ENCODE results near the gene PARS2.

GRCh38 chr1:54408278-54408600, 139.8 kb upstream of the ACOT11 start:
- RAMPAGE, long total RNA = no peak
- RRBS = no CpG with 5 or more reads among the region's 3 CpGs
PRO-cap:
- standard = unidirectional peak, minus-strand start at chr1:54408406; unidirectional peak, minus-strand start at chr1:54408426
- CoPRO, capped RNA only, 2 experiments = peak in 1 of 2 experiments; most common plus-strand start chr1:54408460 (in 1); most common minus-strand start chr1:54408426 (in 1)
- CoPRO, capped and uncapped RNA, 2 experiments = no peak in any of the 2 experiments
- CoPRO, uncapped RNA only, 2 experiments = no peak in any of the 2 experiments
CAGE:
- cytosol, long polyA plus RNA = no peak
- long polyA plus RNA = no peak
- nucleolus, long total RNA = no peak
- nucleus, long polyA plus RNA = no peak

DNA sequence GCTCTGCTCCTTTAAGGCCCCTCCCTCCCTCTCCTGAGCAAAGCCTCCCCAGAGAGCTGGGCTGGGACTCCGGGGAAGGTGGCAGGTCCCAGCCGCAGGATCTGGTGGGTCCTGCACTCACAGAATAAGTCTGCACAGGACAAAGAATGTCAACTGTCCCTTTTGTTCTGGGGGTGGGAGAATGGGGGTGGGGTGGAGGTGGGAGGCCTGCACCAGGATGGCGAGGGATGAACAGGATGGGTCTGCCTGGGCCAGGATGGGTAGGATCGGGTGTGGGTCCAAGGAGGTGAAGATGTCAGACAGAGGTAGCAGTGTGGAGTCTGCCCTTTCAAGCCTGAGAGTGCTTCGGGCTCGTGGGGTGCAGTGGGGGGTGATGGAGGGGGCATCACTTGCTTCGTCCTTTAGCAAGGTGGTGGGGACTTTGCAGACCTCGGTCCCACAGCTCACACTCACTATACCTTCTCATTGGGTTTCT, 84.4 kb upstream of the ACOT11 start:
- RAMPAGE, long total RNA = no peak
- RRBS = no CpG with 5 or more reads among the region's 8 CpGs
PRO-cap:
- standard = unidirectional peak, plus-strand start at position 51 of the sequence
- CoPRO, capped RNA only, 2 experiments = no peak in any of the 2 experiments
- CoPRO, capped and uncapped RNA, 2 experiments = no peak in any of the 2 experiments
- CoPRO, uncapped RNA only, 2 experiments = no peak in any of the 2 experiments
CAGE:
- cytosol, long polyA plus RNA = no peak
- long polyA plus RNA = no peak
- nucleolus, long total RNA = no peak
- nucleus, long polyA plus RNA = no peak

- RAMPAGE, long total RNA = start-site peak on the minus strand at chr1:54764497-54764515, 29 and 23 reads in 2 replicates
- RRBS = 0% methylated on average over 4 of the region's 46 CpGs
PRO-cap:
- standard = bidirectional peak, plus-strand start at chr1:54764827, minus-strand start at chr1:54764458
- CoPRO, capped RNA only, 2 experiments = peak in 2 of 2 experiments; most common plus-strand start chr1:54764665 (in 1); most common minus-strand start chr1:54764523 (in 2)
- CoPRO, capped and uncapped RNA, 2 experiments = peak in 2 of 2 experiments; most common plus-strand start chr1:54764816 (in 1); most common minus-strand start chr1:54764523 (in 1)
- CoPRO, uncapped RNA only, 2 experiments = no peak in any of the 2 experiments
CAGE:
- cytosol, long polyA plus RNA = start-site peak on the minus strand at chr1:54764482-54764503, 156 and 67 reads in 2 replicates
- long polyA plus RNA = start-site peak on the minus strand at chr1:54764483-54764516, 55 and 106 reads in 2 replicates
- nucleolus, long total RNA = no peak
- nucleus, long polyA plus RNA = start-site peak on the minus strand at chr1:54764491-54764518, 37 and 33 reads in 2 replicates
Measured at GRCh38 chr1:54764388-54765310, at the start of gene PARS2. Gene PARS2, minus strand, starts transcription at chr1:54764523.

DNA sequence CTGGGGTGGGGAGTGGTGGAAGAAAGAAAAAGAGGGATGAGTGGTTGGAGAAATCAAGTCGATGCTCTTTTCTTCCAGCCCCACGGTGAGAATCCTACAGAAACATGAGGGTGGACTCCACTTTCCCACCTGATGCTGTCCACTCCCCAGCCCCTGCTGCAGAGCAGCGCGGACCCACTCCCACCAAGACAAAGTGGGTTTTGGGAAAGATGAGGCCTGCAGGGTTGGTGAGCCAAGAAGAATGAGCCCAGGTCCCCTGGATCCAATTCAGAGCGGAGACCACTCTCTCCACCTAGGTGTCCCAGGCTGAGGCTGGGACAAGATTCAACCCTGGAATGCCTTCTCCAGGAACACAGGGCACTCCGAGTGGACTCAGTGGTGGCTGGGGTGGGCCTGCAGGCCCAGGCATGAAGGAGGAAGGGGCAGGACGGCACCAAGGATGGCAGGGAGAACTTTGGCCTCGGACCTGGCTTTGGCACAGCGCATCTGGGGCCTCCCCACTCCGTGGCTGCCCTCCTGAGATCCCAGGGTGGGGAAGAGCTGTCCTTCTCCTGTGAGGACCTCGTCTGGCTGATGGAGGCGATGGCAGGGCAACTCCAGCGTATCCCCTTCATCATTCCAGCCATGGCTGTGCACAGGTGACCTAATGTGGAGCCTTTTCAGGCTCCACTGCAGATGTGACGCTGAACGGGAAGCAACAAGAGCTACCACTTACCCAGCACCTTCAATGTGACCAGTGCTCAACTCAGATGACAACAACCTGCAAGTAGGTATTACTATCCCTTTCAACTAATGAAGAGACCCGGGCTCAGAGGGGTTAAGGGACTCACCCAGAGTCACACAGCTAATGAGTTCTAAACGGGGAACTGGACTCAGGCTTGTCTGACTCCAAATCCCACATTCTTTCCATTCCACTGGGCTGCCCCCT, 35.6 kb downstream of the DHCR24 start:
- RAMPAGE, long total RNA = no peak
- RRBS = no CpG with 5 or more reads among the region's 17 CpGs
PRO-cap:
- standard = no peak
- CoPRO, capped RNA only, 2 experiments = no peak in any of the 2 experiments
- CoPRO, capped and uncapped RNA, 2 experiments = no peak in any of the 2 experiments
- CoPRO, uncapped RNA only, 2 experiments = peak in 2 of 2 experiments; most common minus-strand start position 775 of the sequence (in 2)
CAGE:
- cytosol, long polyA plus RNA = no peak
- long polyA plus RNA = no peak
- nucleolus, long total RNA = no peak
- nucleus, long polyA plus RNA = no peak

DNA sequence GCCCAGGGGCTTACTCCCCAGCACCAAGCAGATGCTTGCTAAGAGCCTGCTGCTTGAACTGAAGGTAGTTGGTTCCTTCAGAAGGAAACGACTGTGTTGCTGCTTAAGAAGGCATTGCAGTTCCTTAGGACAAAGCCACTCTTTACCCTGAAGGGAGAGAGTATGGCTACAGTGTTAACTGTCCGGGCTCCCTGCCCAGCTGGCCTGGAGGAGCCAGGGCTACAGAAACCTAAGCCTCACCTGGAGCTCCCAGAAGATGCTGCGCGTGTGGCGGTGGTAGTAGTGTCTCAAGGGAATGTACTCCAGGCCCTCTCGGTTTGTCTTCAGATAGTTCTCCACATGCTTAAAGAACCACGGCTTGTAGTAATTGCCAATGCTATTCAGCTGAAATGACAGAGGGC, 21.9 kb downstream of the DHCR24 start:
- RAMPAGE, long total RNA = no peak
- RRBS = no CpG with 5 or more reads among the region's 7 CpGs
PRO-cap:
- standard = no peak
- CoPRO, capped RNA only, 2 experiments = no peak in any of the 2 experiments
- CoPRO, capped and uncapped RNA, 2 experiments = no peak in any of the 2 experiments
- CoPRO, uncapped RNA only, 2 experiments = no peak in any of the 2 experiments
CAGE:
- cytosol, long polyA plus RNA = no peak
- long polyA plus RNA = no peak
- nucleolus, long total RNA = no peak
- nucleus, long polyA plus RNA = no peak

DNA sequence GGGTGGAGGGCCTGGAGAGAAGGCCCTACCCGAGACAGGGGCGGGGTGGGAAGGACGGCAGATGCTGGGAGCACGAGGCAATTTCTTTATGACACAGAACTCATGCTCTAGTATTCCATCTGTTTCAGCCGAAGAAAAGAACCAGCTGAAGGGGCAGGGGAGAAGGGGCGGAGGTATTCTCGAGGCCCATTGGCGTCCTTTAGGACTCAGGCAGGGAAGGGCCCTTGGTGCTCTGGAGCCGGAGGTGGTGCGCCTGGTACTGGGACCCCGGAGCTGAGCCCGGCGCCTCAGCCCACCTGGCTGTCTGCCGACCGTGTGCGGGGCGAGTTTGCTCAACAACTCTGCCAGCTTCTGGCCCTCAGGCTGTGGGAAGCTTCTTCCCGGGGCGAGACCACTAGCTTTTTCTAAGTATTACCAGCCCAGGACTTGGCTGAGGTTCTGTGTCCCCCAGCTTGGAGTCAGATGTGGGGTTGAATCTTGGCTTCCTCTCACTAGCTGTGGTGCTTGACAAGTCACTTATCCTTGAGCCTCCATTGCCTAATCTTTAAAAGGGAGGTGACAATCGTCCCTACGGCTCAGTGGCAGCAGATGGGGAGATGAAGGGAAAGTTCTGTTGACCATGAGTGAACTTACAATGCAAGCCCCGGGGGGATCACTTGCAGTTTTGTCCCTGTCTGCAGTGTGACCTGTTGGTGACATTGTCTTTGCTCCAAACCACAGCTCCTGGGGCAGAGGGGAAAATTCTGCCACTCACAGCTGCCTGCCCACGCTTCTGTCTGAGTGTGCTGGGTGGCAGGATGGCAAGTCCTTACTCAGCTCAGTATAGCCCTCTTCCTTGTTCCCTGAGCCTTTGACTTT, 1.4 kb downstream of the PCSK9 start:
- RAMPAGE, long total RNA = no peak
- RRBS = 0% methylated on average over 4 of the region's 23 CpGs
PRO-cap:
- standard = no peak
- CoPRO, capped RNA only, 2 experiments = no peak in any of the 2 experiments
- CoPRO, capped and uncapped RNA, 2 experiments = no peak in any of the 2 experiments
- CoPRO, uncapped RNA only, 2 experiments = no peak in any of the 2 experiments
CAGE:
- cytosol, long polyA plus RNA = no peak
- long polyA plus RNA = no peak
- nucleolus, long total RNA = no peak
- nucleus, long polyA plus RNA = no peak

GRCh38 chr1:55073720-55074294, 34.5 kb downstream of the PCSK9 start:
- RAMPAGE, long total RNA = no peak
- RRBS = no CpG with 5 or more reads among the region's 3 CpGs
PRO-cap:
- standard = no peak
- CoPRO, capped RNA only, 2 experiments = no peak in any of the 2 experiments
- CoPRO, capped and uncapped RNA, 2 experiments = no peak in any of the 2 experiments
- CoPRO, uncapped RNA only, 2 experiments = no peak in any of the 2 experiments
CAGE:
- cytosol, long polyA plus RNA = no peak
- long polyA plus RNA = no peak
- nucleolus, long total RNA = no peak
- nucleus, long polyA plus RNA = no peak

DNA sequence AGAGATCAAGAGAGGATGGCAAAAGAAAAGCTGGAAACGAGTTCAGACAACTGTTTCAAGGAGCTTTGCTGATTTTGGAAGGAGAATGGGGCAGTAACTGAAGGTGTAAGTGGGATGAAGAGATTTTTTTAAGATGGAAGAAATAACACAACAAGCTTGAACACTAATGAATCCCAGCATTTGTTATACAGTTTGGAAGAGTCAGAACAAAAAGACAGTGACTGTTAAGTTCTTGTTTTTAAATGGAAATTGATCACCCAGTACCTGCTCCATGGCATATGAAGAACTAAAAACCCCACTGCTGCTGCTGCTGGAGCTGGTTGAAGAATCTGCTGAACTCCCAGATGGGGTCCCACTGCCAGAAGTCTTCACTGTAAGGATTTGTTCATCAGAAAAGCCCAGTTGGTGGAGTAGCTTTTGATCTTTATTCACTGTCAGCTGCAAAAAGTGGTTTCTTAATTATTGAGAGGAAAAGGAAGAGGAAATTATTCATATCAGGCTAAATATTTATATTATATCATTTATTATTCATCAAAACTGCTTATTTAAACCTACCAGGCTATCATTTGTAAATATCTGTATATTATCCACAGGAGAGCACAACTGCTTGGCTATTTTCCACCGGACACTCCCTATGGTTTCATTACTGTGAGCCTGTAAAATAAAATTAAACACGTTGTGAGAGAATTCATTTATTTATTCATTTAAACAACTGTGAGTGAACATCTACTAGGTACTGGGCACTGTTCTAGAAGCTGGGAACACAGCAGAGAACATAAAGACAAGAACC, 77.7 kb downstream of the USP24 start:
- RAMPAGE, long total RNA = no peak
- RRBS = no CpG with 5 or more reads among the region's 3 CpGs
PRO-cap:
- standard = no peak
- CoPRO, capped RNA only, 2 experiments = no peak in any of the 2 experiments
- CoPRO, capped and uncapped RNA, 2 experiments = no peak in any of the 2 experiments
- CoPRO, uncapped RNA only, 2 experiments = no peak in any of the 2 experiments
CAGE:
- cytosol, long polyA plus RNA = no peak
- long polyA plus RNA = no peak
- nucleolus, long total RNA = no peak
- nucleus, long polyA plus RNA = no peak

- RAMPAGE, long total RNA = no peak
- RRBS = 0% methylated on average over 1 of the region's 8 CpGs
PRO-cap:
- standard = no peak
- CoPRO, capped RNA only, 2 experiments = no peak in any of the 2 experiments
- CoPRO, capped and uncapped RNA, 2 experiments = no peak in any of the 2 experiments
- CoPRO, uncapped RNA only, 2 experiments = no peak in any of the 2 experiments
CAGE:
- cytosol, long polyA plus RNA = no peak
- long polyA plus RNA = no peak
- nucleolus, long total RNA = no peak
- nucleus, long polyA plus RNA = no peak
Measured at GRCh38 chr1:55580731-55581492, 365.7 kb upstream of the USP24 start.

GRCh38 chr1:56285659-56286029, 293.7 kb downstream of the PLPP3 start:
- RAMPAGE, long total RNA = no peak
- RRBS = no CpG with 5 or more reads among the region's 3 CpGs
PRO-cap:
- standard = no peak
- CoPRO, capped RNA only, 2 experiments = no peak in any of the 2 experiments
- CoPRO, capped and uncapped RNA, 2 experiments = no peak in any of the 2 experiments
- CoPRO, uncapped RNA only, 2 experiments = no peak in any of the 2 experiments
CAGE:
- cytosol, long polyA plus RNA = no peak
- long polyA plus RNA = no peak
- nucleolus, long total RNA = no peak
- nucleus, long polyA plus RNA = no peak

GRCh38 chr1:56408818-56409809, 170.2 kb downstream of the PLPP3 start:
- RAMPAGE, long total RNA = no peak
- RRBS = no CpG with 5 or more reads among the region's 11 CpGs
PRO-cap:
- standard = no peak
- CoPRO, capped RNA only, 2 experiments = no peak in any of the 2 experiments
- CoPRO, capped and uncapped RNA, 2 experiments = no peak in any of the 2 experiments
- CoPRO, uncapped RNA only, 2 experiments = no peak in any of the 2 experiments
CAGE:
- cytosol, long polyA plus RNA = no peak
- long polyA plus RNA = no peak
- nucleolus, long total RNA = no peak
- nucleus, long polyA plus RNA = no peak

DNA sequence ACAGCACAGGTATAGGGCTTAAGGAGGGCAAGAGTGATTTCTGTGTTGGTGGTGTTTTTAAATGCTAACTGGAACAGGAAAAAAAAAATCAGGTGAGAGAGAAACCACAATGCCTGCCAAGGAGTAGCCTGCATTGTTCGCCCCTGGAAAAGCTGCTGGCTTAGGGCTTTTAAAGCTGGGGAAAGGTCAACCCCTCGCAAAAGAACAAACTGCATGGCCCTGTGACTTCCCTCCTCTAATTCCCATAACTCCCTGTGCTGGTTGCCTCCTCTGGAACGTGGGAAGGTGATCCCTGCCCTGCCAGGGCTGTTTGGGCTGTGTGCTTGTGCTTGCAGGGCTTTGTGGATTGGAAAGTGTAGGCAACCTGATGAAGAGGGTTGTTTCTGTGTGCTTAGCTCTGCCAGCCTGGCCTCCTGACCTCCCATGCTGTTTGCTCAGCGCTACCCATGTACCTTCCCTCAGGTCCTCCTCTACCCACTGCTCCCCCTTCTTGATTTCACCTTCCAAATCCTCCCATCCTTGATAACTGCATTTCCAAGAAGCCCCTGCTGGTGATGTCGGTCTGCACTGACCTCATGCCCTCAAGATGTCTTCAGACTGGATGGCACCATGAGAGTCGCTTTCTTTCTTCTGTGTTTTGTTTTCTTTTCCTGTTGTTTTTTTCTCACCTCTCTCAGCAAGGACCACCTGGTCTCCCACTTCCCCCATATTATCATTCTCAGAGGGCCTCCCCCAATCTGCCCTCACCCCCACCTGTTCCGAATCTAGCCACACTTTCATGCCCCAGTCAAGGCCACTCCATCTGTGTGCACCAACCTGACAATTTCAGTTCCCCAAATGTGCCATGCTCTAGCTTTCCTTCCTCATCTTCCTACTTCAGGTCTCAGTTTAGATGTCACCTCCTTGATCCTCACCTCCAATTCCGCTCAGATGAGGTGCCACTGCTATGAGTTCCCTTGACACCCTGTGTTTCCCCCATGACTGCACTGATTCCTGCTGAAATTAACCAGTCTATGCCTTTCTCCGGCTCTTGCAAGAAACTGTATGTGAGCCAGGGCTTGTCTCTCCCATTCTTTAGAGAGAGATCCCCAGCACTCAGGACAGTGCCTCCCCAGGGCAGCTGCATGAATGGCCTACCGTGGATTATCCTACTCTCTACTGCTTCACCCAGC, 146.5 kb downstream of the PLPP3 start:
- RAMPAGE, long total RNA = no peak
- RRBS = no CpG with 5 or more reads among the region's 10 CpGs
PRO-cap:
- standard = no peak
- CoPRO, capped RNA only, 2 experiments = no peak in any of the 2 experiments
- CoPRO, capped and uncapped RNA, 2 experiments = no peak in any of the 2 experiments
- CoPRO, uncapped RNA only, 2 experiments = no peak in any of the 2 experiments
CAGE:
- cytosol, long polyA plus RNA = no peak
- long polyA plus RNA = no peak
- nucleolus, long total RNA = no peak
- nucleus, long polyA plus RNA = no peak

DNA sequence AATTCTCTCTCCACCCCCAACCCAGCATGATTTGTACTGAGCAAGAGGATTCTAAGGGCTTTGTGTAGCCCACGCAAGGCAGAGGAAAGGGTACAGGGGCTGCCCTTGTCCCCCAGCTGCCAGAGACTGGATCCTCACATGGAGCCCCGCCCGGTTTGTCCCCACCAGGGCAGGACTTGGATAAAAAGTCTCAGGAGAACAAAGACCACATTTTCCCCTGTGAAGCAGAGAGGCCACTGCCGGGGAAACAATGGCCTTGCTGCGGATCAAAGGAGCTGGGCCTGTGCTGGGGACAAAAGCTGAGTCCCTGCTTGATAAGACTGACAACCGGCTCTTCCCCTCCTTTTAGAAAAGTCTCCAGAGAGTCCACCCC, 142.5 kb downstream of the PLPP3 start:
- RAMPAGE, long total RNA = no peak
- RRBS = 3% methylated on average over 4 of the region's 6 CpGs
PRO-cap:
- standard = no peak
- CoPRO, capped RNA only, 2 experiments = no peak in any of the 2 experiments
- CoPRO, capped and uncapped RNA, 2 experiments = no peak in any of the 2 experiments
- CoPRO, uncapped RNA only, 2 experiments = no peak in any of the 2 experiments
CAGE:
- cytosol, long polyA plus RNA = no peak
- long polyA plus RNA = no peak
- nucleolus, long total RNA = no peak
- nucleus, long polyA plus RNA = no peak

DNA sequence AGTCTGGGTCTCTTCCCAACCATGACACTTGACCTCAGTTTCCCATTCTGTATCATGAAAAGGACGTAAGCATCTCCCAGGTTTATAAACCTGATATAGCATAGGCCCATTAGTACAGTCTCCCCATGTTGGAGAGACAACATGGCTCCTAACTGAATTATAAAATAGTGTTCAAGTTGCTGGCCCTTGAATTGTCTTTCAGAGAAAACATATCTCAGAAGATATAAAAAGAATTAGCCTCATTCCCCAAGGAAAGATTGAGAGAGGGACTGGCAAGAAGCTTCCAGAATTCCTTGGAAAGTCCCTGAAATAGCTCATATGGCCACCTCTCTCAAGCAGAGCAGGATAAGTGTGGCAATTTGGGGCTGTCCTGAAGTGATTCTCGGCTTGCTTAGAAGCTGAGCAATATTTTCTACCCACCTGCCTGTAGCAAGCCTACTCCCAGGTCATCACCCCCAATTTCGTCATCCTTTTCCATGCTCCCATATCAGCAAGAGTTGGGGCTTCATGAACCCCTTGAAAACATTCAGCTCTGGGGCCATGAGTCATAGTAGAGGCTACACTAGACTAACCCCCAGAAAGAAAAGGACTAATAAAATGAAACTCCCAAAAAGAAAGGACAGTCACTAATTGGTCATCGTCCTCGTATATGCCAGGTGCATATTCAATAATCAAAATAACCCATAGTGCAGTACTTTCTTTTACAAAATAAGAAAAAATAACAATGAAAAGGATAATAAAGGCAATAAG, 131.6 kb downstream of the PLPP3 start:
- RAMPAGE, long total RNA = no peak
- RRBS = no CpG with 5 or more reads among the region's 5 CpGs
PRO-cap:
- standard = no peak
- CoPRO, capped RNA only, 2 experiments = no peak in any of the 2 experiments
- CoPRO, capped and uncapped RNA, 2 experiments = no peak in any of the 2 experiments
- CoPRO, uncapped RNA only, 2 experiments = no peak in any of the 2 experiments
CAGE:
- cytosol, long polyA plus RNA = no peak
- long polyA plus RNA = no peak
- nucleolus, long total RNA = no peak
- nucleus, long polyA plus RNA = no peak

- RAMPAGE, long total RNA = no peak
- RRBS = no CpG with 5 or more reads among the region's 2 CpGs
PRO-cap:
- standard = no peak
- CoPRO, capped RNA only, 2 experiments = no peak in any of the 2 experiments
- CoPRO, capped and uncapped RNA, 2 experiments = no peak in any of the 2 experiments
- CoPRO, uncapped RNA only, 2 experiments = no peak in any of the 2 experiments
CAGE:
- cytosol, long polyA plus RNA = no peak
- long polyA plus RNA = no peak
- nucleolus, long total RNA = no peak
- nucleus, long polyA plus RNA = no peak
Measured at GRCh38 chr1:56681823-56682649, 36.9 kb downstream of the PRKAA2 start.

- RAMPAGE, long total RNA = no peak
- RRBS = no CpG with 5 or more reads among the region's 4 CpGs
PRO-cap:
- standard = no peak
- CoPRO, capped RNA only, 2 experiments = no peak in any of the 2 experiments
- CoPRO, capped and uncapped RNA, 2 experiments = no peak in any of the 2 experiments
- CoPRO, uncapped RNA only, 2 experiments = no peak in any of the 2 experiments
CAGE:
- cytosol, long polyA plus RNA = no peak
- long polyA plus RNA = no peak
- nucleolus, long total RNA = no peak
- nucleus, long polyA plus RNA = no peak
Measured at GRCh38 chr1:56684048-56684642, 39.0 kb downstream of the PRKAA2 start.

DNA sequence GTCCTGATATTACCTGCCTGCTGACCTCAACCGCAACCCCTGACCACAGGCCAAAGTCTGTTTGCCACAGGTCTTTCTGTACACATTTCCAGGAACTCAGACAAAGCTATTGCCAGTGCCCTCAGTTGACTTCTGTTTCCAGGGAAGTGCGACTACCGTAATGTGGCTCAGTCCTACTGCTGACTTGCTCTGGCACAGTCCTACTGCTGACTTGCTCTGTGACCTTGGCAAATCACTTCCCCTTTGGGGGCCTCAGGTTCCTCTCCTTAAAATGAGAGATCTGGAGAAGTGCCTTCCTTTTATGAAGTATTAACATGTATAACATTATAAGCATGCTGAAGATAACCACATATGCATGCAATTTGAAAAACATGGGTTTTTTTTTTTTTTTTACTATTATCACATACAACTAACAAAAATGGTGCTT, 55.1 kb downstream of the C8B start:
- RAMPAGE, long total RNA = no peak
- RRBS = no CpG with 5 or more reads among the region's 3 CpGs
PRO-cap:
- standard = bidirectional peak, plus-strand start at position 170 of the sequence, minus-strand start outside the sequence
- CoPRO, capped RNA only, 2 experiments = no peak in any of the 2 experiments
- CoPRO, capped and uncapped RNA, 2 experiments = no peak in any of the 2 experiments
- CoPRO, uncapped RNA only, 2 experiments = no peak in any of the 2 experiments
CAGE:
- cytosol, long polyA plus RNA = no peak
- long polyA plus RNA = no peak
- nucleolus, long total RNA = no peak
- nucleus, long polyA plus RNA = no peak